Hair follicular keratinocyte (primary cell): ENCODE measurements around a stretch of chr2.

- RAMPAGE, long total RNA, result no peak
Measured at GRCh38 chr2:36883753-36884422, 82.4 kb downstream of the STRN start.

DNA sequence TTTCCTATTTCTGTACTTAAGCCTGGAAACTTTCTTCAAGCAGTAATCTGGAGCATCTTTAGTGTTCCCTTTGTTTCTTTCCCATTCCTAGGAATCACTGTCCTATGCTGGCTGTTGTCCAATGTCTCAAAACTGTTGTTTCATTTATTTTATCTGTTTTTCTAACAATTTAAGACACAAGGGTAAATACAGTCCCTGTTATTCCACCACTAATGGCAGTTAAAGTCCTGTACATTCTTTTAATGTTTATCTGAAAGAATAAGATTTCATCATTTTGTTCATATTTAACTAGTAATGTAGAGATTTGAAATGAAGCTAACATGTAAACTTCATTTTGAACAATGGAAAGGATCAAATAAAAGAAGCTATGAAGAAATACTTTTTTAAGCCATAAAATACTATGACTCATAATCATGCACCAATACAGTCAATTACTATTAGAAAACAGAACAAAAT lies 38.4 kb downstream of the HEATR5B start:
- RAMPAGE, long total RNA, result no peak

GRCh38 chr2:37091866-37092298 lies 7.6 kb downstream of the GPATCH11 start:
- RAMPAGE, long total RNA, result no peak

DNA sequence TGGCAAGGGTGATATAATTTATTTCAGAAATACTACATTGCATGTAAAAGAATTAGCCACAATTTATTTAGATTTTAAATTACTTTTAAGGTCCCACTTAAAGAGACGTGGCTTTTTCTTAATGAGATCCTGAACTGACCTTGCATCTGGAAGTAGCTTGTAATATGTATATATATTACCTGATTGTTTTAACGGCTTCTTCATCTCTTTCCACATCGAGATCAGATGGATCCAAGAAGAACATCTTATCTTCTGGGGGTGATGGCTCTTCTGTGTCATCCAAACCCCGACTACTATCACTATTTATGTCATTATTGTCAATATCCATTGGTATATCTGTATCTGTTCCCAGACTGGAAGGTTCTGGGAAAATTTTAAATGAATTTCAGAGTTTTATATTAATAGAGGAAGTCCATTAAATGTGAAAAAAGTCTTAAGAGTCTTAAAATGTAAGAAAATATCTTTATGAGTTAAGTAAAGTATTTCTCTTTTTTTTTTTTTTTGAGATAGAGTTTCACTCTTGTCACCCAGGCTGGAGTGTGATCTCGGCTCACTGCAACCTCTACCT lies 45.0 kb downstream of the PRKD3 start:
- RAMPAGE, long total RNA, result no peak

GRCh38 chr2:37357508-37357984 lies 13.1 kb downstream of the QPCT start:
- RAMPAGE, long total RNA, result no peak

GRCh38 chr2:37569233-37569535 lies 102.3 kb downstream of the CDC42EP3 start:
- RAMPAGE, long total RNA, result no peak

- RAMPAGE, long total RNA, result no peak
Measured at GRCh38 chr2:37615665-37616189, 55.7 kb downstream of the CDC42EP3 start.

DNA sequence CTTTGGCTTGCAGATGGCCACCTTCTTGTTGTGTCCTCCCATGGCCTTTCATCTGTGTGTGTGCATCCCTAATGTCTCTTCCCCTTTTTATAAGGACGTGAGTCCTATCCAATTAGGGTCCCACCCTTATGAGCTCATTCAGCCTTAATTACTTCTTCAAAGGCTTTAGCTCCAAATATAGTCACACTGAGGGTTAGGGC lies 34.3 kb downstream of the CDC42EP3 start:
- RAMPAGE, long total RNA, result no peak

DNA sequence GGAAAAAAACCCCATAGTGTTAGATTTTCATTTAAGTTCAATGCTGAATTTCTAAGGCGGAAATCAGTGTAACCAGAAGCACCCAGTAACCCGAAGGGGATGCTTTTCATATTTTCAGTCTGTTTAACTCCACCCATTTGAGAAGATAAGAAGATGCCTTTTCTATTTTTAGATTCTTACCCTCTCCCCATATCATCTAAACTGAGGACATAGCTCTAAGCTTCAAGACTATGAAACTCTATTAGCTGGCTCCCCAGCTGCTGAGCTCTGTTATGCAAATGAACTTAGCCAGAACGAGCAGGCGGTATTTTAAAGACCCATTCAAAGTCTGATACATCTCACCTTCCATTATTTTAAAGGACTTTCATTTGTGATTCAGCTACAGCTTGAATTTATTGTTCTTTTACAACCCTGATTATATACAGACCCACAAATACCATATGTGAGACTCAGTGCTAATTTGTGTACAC lies 16.5 kb downstream of the CDC42EP3 start:
- RAMPAGE, long total RNA, result no peak

- RAMPAGE, long total RNA, result no peak
Measured at GRCh38 chr2:37753646-37754254, 82.3 kb upstream of the CDC42EP3 start.

DNA sequence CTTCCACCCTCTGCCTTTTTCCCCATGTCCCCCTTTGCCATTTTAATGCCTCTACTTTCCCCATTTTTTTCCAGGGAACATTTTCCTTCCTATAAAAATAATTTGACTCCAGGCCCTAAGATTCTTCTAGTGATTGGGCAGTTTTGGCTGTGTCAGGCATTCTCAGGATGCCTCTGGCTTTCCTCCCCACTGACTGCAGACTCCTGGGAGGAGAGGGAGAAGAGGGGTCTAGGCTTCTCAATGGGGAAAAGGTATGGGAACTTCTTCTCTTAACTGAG lies 126.5 kb upstream of the RMDN2 start:
- RAMPAGE, long total RNA, result no peak

- RAMPAGE, long total RNA, result no peak
Measured at GRCh38 chr2:37852025-37852400, 73.1 kb upstream of the RMDN2 start.

GRCh38 chr2:37916331-37916656 lies 8.8 kb upstream of the RMDN2 start:
- RAMPAGE, long total RNA, result no peak

- RAMPAGE, long total RNA, result no peak
Measured at GRCh38 chr2:37918899-37919106, 6.3 kb upstream of the RMDN2 start.

- RAMPAGE, long total RNA, result no peak
Measured at GRCh38 chr2:38097866-38098917, 22.2 kb upstream of the CYP1B1 start.

DNA sequence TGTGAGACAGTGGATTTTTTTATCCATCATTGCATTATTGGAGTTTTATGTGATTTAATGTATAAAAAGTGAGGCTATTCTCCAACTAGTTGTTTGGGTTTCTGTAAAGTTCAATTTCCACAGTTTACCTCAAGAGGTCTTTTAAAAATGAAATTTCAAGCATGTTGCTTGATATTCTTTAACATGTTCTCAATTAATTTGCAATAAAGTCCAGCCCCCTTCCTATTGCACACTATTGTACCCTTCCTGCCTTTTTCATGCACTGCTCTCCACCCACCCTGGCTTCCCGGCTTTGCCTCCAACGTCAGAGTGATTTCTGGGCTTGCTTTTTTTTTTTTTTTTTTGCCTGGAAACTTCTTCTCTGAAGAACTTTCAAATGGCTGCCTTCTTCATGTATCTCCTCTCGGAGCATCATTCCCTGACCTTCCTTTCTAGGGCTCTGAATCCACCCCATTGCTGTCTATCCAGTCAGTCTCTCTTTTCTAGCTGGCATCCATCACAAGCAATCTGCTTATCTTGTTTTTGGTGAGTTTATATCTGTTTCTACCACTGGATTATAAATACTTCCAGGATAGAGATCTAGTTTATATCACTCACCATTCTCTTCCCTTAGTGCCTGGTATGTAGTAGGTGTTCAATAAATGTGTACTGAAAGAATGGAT lies 24.4 kb upstream of the CYP1B1 start:
- RAMPAGE, long total RNA, result no peak

DNA sequence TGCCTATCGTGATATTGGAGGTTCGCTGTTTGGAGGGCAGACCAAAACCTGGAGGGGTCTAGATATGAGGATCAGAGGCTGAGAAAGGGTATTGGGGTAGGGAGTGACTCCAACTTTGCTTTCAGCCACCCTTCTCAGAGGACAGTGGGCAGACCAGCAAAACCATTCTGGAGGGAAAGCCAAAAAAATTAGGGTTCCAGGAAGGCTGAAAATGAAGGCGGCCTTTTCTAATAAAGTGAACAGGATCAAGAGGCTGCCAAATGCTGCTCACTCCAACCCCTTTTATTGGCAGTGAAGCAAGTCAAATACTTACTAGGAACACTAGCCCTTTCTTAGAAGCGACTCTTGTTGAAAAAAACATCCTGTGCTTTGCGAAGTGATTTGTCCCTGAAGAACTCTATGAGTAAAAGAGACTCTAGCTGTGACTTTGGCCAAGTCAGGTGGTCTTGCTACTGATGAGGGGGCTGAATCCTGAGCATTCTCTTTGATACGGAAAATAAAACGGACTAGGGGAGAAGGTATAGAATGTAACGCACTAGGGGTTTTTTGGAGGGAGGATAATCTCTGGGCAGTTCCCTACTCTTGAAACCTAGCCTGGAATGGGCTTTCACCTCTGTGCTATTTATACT lies 83.7 kb upstream of the CYP1B1 start:
- RAMPAGE, long total RNA, result no peak

DNA sequence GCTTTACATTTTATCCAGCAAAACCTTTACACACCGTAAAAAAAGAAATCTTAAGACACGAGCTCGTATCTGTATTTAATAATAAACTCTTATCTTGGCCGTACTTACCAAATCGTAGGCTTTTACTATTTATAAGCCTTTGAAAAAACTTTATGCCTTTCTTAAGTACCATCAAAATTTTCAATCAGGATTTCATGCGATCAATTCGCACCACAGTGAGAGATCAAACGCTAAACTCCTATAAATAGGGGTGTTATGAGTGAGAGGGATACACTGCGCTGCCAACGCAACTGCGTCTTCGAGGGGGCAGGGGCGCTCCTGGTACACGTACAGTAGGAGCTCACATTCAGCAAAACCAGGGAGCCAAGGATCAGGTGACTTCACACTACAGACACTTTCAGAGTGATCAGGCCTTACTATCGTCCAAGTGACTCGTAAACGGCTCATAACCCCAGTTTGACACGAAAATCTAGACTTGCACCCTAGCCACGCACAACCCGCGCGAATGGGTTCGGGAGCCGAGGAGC lies 1.0 kb downstream of the ATL2 start:
- RAMPAGE, long total RNA, result no peak

DNA sequence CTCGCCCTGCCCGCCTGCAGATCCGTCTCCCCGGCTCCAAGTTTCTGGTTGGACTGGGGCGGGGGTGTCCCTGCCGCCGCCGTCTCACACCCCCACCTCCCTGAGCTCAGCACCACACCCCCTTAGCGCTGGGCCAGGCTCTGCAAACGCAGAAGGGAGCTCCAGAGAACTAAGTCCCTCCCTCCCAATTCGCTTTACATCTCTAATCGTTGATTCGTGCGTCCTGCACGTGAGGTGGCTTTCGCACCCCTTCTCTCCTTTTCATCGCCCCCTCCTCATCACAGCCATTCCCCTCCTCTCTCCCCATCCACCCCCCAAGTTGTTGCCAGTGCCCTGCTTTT lies 366 bp upstream of the ATL2 start:
- RAMPAGE, long total RNA, result no peak

GRCh38 chr2:38377810-38378326 lies 795 bp upstream of the ATL2 start:
- RAMPAGE, long total RNA, result no peak